H7 (cell line): ENCODE results near the gene FCN1.

DNA sequence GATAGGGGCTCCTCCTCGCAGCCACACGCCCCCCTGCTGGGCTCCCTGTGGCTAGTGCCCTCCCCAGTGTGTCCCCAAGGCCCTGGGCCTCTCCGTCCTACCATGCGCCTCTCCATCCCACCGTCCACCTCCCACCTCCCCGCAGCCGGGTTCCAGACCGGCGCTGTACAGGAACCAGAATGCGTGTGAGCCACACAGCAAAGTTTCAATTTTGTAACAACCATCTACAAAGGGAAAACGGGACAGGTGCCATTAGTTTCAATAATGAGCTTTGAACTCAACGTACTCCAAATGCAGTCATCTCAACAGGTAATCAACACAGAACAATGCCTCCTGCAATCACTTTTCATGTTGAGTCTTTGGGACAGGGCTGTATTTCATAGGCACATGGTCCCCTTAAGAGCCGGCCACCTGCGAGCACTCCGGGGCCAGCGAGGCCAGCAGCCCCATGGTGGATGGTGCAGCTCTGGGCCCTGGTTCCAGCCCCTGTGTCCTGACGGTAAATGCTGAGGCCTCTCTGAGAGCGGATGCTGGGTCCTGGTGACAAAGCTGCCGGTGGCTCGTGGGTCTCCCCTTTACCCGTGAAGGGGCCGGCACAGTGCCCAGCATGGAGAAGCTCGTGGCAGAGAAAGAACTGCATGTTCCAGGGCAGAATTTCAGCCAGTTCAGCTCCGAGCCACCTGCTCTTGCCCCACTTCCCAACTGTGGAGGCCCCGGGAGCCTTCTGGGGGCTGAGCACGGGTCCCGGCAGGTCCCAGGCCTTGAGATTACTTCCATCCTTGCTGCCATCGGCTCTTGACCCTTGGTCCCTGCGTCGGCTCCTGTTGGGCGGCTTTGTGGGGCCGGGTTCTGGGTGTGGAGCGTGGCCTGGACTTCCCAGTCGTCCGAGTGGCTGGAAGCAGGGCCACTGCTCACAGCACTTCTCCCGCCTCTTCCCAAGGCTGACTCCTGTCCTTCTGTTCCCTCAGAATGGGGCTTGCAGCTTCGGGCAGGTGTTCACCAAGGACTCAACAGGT lies 54.5 kb downstream of the WDR5 start:
- RAMPAGE, long total RNA: no peak

DNA sequence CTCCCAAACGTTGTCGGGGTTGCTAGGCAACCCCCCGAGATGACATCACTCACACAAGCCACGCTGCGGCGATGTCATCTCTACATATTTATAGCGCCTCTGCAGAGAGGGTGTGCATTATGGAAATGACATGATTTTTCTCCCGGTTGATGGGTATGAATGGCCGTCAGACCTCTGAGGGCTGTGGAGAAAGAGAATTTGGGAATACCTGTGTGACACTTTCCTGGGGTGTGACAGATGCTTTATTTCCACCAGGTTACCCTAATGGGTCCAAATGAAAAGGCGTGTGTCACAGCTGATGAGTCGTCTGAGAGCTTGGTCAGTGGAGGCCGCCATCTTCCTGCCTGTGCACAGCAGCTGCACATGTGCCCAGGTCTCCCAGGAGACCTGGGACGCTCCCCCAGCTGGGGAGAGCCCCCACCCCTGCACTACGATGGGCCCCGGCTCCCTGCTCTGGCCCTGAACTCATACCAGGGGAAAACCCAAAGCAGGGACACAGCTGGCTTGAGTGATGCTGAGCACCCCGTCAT lies 70.3 kb downstream of the WDR5 start:
- RAMPAGE, long total RNA: no peak

DNA sequence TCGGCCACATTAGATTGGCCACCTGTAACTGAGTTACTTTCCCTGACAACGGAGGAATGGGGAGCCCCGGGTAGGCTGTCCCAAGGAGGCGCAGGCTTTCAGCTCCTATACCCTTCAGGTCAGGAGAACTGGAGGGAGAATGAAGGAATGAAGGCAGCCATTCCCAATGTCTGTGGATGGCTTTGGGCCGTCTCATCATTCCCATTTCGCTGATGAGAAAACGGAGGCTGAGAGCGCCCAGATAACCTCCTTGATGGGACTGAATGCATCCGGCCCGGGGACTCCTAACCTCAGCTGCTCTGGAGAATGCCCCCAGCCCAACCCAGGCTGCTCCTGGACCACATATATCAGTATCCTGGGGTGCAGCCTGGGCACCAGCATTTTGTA lies 81.0 kb downstream of the WDR5 start:
- RAMPAGE, long total RNA: no peak

GRCh38 chr9:134230578-134231911 lies 95.2 kb downstream of the WDR5 start:
- RAMPAGE, long total RNA: no peak

GRCh38 chr9:134294195-134294796 lies 32.0 kb upstream of the RXRA start:
- RAMPAGE, long total RNA: no peak

- RAMPAGE, long total RNA: no peak
Measured at GRCh38 chr9:134318709-134319153, 7.5 kb upstream of the RXRA start.

DNA sequence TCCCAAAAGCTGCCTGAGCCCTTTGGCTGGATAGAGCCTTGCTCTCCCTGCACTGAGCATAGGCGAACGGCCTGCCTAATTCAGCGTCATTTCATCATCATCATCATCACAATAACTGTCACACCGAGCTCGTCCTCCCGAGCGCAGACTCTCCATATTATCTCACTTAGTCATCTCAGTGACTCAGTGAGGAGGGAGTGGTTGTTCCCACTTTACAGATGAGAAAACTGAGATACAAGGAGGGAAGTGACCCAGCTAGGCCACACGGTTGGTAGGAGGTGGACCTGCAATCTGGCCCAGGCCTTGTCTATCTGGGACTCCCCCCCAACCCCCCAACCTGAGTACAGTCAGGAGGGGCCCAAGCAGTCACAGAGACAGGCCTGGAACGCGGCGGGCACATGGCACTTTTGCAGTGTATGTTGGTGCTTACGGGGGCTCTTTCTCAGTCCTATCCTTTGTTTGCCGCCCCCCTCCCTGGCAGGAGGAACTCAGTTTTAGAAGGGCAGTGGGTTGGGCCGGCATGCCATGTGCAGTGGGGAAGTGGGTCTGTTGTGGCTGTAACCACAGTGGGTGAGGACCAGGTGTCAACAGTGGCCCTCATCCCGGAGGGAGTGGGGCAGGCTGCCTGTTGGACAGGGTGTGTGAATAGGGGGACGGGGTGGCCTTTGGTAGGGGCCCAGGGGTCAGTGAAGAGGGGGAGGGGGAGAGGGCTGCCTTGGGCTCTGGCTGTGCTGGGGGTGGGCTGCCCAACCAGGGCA lies 1.8 kb upstream of the RXRA start:
- RAMPAGE, long total RNA: no peak

- RAMPAGE, long total RNA: no peak
Measured at GRCh38 chr9:134407764-134408786, 81.8 kb downstream of the RXRA start.

- RAMPAGE, long total RNA: no peak
Measured at GRCh38 chr9:134443754-134444362, 117.6 kb downstream of the RXRA start.

GRCh38 chr9:134526790-134527315 lies 114.8 kb upstream of the COL5A1 start:
- RAMPAGE, long total RNA: no peak

- RAMPAGE, long total RNA: no peak
Measured at GRCh38 chr9:134551692-134552649, 89.6 kb upstream of the COL5A1 start.

DNA sequence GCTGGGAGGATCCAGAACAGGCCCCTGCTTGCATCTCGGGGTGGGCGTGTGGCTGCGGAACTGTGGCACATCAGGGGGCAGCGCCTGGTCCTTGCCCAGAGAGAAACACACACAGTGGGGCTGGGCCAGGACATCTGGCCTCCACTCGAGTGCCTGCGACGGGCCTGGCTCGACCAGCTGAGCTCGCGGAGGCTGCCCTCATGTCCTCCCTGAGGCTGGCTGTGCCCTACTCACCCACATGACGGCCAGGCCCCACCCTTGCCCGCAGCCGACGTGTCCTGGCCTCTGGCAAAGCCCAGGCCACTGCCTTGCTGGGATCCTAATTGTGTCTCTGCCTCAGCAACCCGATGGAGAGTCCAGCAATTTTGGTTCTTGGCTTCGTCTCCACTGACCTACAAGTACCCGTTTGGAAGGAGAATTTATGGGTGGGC lies 21.3 kb upstream of the COL5A1 start:
- RAMPAGE, long total RNA: no peak

GRCh38 chr9:134690789-134691435 lies 49.3 kb downstream of the COL5A1 start:
- RAMPAGE, long total RNA: no peak

DNA sequence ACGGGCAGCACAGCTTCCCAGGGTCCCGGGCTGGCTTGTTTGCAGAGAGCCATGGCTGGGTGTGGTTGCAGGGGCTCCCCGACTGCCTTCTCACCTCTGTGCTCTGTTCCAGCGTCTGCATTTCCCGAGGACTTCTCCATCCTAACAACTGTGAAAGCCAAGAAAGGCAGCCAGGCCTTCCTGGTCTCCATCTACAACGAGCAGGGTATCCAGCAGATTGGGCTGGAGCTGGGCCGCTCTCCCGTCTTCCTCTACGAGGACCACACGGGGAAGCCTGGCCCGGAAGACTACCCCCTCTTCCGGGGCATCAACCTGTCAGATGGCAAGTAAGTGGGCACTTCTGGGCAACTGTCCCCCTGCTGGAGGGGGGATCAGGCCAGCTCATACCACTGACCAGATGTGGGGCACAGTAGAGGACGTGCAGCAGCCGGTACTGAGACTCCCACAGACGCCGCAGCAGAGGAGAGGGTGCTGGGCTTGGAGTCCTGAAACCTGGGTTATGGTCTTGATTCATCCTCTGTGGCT lies 58.3 kb downstream of the COL5A1 start:
- RAMPAGE, long total RNA: no peak

GRCh38 chr9:134712779-134713520 lies 71.3 kb downstream of the COL5A1 start:
- RAMPAGE, long total RNA: no peak

DNA sequence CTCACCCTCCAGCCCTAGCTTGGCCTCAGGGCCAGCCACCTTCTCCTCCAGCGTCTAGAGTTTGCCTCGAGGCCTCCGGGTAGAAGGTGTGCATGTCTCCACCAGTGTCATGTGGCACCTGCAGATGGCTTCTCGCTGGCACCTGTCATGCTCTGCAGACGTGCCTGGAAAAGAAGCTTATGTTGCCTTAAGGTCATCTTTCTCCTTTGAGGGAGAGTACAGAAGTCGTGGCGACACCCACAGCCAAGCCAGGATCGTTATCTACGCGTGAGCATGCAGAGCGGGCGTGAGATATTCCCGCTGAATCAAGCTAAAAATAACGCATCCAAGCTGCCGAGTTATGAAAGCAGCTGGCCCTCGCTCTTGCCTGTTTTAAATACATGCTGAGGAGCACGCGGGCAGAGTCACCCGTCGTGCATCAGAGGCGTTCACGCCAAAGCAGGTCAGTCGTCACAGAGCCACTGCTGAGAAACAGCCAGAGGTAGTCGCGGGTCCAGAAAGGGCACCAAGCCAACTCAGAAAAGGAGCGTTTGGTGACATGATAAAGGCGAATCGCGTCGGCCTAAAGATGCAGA lies 79.7 kb upstream of the FCN2 start:
- RAMPAGE, long total RNA: no peak

- RAMPAGE, long total RNA: no peak
Measured at GRCh38 chr9:134827708-134828883, 52.5 kb upstream of the FCN2 start.

DNA sequence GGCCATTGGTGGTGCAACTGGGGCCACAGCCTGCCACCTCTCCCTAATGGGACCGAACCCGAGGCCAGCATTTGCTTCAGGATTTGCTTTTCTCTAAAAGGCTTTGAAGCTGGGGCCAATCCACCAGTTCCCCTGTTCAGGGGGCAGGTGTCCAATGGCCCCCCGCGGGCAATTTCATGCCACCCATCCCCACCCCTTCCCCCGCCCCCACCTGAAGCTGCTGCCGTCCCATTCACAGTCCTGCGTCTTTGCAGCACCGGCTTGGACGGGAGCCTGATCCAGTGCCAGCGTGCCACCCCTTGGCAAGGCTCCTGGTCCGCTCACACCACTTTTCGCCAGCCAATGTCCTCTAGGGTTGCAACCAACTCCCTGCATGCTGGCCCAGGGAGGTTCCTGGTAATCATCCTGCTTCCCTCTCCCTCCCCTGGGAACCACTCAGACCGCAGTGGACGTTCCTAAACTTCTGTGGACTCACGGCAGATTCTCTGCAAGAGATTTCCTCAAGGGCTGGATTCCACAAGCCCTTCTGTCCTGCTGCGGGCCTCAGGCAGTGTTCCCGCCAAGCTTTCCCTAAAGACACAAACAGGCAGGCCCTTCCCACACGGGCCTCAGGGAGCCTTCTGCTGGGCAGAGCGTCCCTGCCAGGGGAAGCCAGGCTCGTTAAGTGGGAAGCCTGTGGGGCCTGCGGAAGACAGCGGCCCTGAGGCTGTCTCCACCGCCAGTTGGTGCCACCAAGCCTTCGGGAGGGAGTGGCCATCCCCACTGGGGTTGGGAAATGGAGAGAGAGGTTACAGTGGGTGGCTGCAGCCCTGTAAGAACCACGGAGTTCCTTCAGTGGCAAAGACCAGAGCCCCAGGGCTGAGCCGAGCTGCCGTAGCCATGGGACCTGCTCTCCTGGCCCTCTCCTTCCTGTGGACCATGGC lies 16.6 kb upstream of the FCN2 start:
- RAMPAGE, long total RNA: no peak

GRCh38 chr9:134917616-134918311 lies at the start of gene FCN1:
Gene FCN1, minus strand, starts transcription at chr9:134917912.
- RAMPAGE, long total RNA: no peak

DNA sequence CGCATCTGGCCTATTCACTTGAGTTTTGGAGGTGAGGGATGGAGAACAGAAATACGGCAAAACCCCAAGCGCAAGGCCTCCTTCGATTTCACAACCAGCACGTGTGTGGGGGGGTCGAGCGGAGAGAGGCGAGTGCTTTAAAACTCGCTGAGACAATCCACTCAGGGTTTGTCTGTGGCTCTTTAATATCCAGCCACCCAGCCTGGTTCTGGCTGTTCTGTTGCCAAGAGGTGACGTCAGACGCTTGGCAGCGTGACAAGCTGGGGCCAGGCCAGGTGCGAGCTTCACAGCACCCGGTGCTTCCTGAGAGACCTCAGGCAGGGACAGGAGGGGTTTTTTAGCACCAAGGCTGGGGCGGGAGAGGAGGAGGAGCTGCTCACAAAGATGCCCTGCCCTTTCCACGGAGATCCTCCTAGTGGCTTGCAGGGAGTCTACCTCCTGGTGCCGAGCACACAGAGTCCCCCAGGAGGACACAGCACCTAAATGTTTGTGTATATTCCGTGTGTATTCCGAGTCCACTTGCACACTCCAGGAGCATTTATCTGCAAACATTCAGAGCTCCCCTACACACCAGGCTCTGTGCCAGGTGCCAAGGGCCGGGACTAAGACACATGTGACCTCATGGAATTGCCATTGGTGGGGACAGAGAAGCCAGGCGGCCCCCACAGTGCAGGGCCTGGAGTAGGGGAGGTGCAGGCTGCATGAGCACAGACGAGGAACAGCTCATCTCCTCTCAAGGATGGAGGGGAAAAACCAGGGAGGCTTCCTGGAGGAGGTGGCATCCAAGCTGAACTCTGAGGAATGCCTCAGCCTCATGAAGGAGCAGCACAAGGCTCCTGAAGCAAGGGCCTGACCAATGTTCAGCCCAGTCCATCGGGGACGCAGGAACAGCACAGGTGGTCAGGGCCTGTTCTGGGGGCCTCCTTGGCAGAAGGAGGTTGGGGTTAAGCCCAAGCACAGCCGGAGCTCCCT lies 194.7 kb downstream of the OLFM1 start:
- RAMPAGE, long total RNA: no peak